Jurkat, Clone E6-1 (cell line): Measurements from ENCODE around the gene SMIM33.

DNA sequence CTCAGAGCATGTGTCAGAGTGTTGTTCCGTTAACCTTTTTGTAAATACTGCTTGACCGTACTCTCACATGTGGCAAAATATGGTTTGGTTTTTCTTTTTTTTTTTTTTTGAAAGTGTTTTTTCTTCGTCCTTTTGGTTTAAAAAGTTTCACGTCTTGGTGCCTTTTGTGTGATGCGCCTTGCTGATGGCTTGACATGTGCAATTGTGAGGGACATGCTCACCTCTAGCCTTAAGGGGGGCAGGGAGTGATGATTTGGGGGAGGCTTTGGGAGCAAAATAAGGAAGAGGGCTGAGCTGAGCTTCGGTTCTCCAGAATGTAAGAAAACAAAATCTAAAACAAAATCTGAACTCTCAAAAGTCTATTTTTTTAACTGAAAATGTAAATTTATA lies 3.4 kb downstream of the EGR1 start:
- RRBS, result no CpG with 5 or more reads among the region's 6 CpGs

DNA sequence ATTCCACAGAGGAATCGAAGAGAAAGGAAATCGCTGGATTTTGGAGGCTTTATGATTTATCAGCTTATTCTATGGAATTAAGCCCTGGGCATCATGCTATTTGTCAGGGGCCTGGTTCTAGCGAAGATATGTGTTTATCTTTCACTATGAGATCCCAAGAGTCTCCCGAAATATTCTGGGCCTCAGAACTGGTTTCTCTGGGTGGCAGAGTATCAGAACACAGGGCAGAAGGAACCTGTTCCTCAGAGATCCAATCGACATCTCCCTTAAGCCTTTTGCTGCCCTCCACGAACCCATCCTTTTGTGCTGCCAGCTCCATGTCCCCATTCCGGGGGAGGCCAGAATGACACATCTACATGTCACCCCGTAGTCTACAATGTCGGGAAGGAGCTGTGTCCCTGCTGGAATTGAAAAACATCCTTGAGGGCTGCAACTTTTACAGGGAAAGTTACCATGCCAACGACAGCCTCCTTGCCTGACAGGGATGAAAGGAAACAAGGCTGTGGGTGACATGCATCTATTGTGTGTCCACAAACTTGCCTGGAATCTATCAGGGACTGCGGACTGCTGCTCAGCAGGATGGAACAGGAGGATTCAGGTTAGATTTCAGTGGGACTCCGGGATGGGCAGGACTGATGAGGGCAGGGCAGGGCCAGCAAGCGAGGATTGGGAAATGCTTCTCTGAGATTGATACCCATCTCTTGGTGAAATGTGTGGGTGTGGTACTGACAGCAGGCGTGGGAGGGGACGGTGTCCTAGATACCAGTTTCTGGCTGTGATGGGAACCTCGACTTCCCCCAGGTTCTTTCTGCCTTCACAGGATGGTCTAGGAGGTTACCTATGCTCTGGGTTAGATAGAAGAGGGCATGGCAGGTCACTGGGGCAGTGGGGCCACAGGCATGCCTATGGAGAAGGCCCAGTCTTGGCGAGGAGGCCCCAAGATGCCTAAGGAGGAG lies 25.4 kb downstream of the EGR1 start:
- RRBS, result no CpG with 5 or more reads among the region's 17 CpGs

DNA sequence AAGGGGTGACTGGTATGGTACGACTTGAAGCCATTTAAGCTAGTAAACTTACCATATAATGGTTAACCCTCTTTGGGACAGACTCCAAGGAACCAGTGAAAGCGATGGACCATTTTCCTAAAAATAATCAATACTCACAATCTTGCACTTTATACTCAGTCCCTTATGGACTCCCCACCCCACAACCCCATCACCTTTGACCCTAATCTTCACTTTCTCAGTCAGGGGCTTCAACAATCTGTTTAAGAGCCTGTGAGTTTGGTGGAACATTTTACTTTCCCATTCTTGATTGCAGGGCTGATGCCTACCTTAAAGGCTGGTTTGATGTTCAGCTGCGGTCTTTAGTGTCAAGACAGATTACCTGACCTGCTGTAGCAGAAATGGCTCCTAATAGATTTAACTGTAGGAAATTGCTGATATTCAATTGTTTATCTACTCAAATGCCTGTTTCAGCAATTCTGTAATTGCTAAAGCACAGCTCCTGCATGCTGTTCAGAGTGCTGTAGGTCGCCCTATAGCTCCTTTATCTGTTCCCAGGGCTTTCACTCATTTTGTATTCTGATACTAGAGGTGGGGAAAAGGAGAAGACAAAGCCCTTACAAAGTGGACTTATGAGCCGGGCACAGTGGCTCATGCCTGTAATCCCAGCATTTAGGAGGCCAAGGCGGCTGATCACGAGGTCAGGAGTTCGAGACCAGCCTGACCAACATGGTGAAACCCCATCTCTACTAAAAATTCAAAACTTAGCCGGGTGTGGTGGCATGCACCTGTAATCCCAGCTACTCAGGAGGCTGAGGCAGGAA lies 8.6 kb upstream of the ETF1 start:
- RRBS, result no CpG with 5 or more reads among the region's 9 CpGs

- RRBS, result no CpG with 5 or more reads among the region's 4 CpGs
These were observed 80.6 kb upstream of the HSPA9 start for GRCh38 chr5:138655782-138656196.

DNA sequence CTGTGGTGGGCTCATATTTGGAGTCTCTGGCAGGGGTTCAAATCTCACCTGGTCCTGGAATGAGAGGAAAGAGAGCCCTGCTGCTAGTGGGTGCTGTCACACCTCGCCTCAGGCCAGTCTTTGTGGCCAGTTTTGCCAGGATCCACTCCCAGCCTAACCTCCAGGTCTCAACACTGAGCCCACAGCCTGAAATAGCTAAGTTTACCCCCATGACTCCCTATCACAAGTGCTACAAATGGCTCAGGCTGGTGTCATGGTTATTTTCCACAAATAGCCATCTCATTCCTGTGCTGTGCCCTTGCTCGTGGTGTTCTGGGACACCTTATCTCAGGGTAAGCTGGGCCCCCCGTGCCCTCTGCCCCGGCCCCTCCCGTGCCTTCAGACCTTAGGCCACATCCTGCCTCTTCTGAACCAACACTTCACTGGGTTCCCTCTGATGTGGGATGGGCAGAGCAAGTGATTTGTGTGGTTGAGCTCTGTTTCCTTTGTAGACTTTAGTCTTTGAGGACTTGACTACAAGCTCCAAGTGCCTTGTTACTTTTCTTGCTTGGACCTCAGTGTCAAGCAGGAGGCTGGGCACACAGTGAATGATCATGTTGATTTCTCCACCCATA lies 84.8 kb upstream of the CTNNA1 start:
- RRBS, result no CpG with 5 or more reads among the region's 5 CpGs

DNA sequence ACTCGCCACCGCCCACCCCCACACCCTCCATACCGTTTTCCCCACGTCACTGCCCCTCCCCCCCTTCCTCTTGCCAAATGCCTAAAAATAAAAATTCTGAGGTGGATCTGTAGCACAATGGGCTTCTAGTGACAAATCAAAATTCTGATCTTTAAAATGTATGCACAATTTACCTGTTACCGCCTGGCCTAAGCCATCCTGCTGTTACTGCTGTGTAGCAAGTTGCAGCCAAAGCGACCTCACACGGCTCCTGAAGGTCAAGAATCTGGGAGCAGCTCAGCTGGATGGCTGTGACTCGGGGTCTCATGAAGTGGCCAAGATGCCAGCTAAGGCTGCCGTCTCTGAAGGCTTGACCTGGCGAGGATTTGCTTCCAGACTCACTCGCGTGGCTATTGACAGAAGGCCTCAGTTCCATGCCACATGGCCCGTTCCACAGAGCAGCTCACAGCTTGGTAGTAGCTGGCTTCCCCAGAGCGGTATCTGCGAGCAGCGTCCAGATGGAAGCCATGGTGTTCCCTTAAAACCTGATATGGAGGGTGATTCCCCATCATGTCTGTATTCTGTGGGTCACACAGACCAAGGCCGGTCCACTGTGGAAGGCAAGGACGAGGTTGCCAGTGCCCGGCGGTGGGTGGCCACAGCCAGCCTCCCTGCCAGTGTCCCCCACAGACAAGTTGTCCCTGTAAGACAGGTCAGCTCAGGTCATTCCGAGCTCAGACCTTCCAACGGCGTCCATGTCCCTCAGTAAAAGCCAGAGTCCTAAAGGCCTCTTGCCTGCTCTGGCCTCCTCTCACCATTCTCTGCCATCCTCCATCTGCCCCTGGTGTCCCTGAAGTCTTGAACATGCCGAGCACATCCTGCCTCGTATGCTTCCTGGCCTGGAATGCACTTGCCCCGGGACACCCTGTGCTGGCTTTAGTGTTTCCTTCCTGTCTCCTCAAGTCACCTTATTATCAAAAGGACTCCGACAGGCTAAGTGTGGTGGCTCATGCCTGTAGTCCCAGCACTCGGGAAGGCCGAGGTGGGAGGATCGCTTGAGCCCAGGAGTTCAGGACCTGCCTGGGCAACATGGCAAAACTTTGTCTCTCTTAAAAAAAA lies 61.1 kb upstream of the LRRTM2 start:
- RRBS, result no CpG with 5 or more reads among the region's 30 CpGs

DNA sequence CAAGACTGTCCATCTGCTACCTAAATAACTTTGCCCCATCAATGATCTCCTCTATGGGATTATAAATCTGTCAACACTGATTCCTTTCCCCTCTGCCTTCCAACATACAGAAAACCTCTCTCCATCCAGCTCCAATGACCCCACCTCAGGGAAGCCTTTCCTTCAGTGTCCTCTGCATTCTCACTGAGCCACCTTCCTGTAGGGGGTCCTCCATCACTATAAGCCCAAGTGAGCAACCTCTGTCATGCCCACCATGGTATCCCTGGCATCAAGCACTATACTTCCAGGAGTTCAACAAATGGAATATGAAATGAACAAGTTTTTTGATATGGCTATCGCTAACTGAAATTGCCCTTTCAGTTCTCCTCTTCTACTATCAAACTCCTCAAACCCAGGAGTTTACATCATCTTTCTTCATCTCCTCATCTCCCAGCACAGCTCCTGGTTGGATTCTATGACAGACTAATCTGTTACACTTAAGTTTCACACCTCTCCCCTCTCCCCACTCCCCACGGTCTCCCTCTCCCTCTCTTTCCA lies 86.8 kb downstream of the SIL1 start:
- RRBS, result no CpG with 5 or more reads among the region's 2 CpGs

- RRBS, result no CpG with 5 or more reads among the region's 16 CpGs
These were observed 2.1 kb downstream of the MATR3 start for GRCh38 chr5:139295527-139296211.

DNA sequence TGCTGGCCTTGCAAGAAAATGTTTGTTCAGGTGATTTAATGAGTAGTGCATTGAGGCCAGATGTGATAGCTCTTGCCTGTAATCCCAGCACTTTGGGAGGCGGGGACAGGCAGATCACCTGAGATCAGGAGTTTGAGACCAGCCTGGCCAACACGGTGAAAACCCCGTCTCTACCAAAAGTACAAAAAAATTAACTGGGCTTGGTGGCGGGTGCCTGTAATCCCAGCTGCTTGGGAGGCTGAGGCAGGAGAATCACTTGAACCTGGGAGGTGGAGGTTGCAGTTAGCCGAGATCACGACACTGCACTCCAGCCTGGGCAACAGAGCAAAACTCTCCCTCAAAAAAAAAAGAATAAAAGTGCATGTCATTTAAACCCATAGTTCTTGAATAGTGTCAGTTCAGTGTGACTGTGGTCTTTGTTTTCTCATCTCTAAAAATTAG lies 13.0 kb upstream of the PAIP2 start:
- RRBS, result no CpG with 5 or more reads among the region's 6 CpGs

DNA sequence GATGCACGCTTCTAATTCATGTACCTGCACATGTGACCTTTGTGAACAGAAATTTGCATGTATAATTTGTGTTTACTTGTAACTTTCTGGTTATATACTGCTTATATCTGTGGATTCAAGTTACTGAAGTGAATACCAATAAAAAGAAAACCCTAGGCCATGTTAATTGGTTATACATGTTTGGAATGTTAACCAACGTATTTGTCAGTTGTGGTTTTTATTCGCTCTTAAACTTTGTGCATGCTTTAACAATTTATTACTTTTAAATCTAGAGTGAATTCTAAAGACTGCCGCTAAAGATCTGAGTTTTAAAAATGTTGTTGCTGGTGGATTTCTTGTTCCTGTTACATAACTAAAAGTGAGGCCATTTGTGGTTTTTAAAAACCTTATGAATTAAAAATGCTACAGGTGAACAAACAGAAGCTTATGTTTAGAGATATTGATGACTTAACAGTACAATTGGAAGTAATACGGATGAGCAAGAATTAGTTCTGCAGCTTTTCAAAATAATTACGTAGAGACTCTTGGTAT lies 11.3 kb upstream of the PAIP2 start:
- RRBS, result no CpG with 5 or more reads among the region's 6 CpGs

GRCh38 chr5:139470684-139471246 lies at the start of gene SMIM33:
Gene SMIM33 (plus strand): TSS chr5:139471004.
- RRBS, result 2% methylated on average over 8 of the region's 10 CpGs

DNA sequence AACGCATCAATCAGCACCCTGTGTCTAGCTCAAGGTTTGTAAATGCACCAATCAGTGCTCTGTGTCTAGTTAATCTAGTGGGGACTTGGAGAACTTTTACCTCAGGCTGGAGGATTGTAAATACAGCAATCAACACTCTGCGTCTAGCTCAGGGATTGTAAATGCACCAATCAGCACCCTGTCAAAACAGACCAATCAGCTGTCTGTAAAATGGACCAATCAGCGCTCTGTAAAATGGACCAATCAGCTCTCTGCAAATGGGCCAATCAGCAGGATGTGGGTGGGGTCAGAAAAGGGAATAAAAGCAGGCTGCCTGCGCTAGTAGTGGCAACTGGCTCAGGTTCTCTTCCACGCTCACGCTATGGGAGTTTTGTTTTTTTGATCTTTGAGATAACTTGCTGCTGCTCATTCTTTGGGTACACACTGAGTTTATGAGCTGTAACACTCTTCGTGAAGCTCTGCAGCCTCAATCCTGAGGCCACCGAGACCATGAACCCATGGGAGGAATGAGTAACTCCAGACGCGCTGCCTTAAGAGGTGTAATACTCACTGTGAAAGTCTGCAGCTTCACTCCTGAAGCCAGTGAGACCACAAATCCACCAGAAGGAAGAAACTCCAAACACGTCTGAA lies 10.8 kb upstream of the UBE2D2 start:
- RRBS, result no CpG with 5 or more reads among the region's 11 CpGs

GRCh38 chr5:139650701-139651709 lies 2.9 kb downstream of the CXXC5 start:
- RRBS, result 11% methylated on average over 5 of the region's 25 CpGs

DNA sequence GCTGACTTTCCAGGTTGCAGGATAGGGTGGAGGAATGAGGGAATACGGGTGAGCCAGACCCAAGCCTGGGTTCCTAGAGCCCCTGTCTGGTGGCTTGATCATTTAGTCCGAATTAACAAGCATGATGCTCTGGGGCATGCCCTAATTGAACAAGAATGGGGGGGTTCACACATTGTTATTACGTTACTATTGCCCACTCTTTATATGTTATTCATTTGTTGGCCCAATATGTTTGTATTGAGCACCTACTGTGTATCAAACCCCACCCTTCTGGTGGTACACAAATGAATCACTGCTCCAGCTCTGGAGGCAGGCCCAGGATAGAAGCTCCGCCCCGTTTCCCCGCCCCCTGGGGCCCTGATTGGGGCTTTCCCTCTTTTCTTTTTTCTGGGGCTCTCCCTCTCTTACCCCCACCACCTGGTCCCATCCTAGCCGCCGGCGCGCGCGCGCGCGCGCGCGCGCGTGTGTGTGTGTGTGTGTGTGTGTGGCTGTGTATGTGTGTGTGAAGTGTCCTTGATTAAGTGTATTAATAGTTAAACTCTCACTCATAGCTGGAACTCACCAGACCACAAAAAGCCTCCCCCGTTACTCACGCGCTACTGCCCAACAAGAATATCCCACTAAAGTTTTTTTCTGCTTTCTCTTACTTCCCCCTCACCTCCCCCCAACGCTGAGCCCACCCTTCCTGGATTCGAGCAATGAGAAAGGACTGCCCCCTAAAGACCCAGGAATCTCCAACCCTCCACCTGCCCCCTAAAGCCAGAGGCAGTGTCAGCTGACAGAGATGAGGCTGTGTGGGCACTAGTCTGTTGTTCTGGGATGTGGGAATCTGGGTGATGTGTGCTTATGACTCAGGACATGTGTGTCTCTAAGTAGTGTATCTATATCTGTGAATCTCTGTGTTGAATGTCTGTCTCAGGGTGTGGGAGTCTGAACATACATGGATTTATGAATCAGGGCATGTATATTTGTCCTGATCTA lies 3.9 kb downstream of the CXXC5 start:
- RRBS, result no CpG with 5 or more reads among the region's 25 CpGs

DNA sequence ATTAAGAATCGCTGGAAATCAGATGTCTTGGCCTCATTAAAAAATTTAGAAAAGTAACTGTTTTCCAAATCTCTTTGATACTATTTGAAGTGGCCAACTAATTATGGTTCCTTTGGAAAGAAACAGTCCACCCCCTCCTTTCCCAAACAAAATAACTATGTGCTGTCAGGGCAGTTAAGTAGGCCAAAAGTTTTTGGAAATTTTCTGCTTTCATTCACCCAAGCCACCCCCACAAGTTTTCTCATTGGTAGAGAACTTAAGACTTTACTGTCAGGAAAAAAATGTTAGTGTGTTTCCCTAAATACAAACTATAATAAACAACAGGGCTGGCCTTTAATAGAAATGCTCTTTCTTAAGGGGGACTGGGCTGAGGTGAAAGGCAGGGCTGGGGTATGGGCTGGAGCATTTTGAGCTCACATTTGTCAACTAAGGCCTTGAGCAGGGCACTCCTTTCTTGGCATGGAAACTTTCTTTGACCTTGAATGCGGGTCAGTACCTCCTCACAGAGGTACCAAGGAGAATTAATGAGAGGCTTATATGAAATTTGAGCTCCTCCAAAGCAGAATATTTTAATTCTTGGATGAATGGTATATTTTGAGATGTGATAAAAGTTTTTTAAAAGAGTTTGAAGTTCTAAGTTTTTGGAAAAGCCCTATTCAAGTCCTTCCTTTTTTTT lies 2.9 kb downstream of the CYSTM1 start:
- RRBS, result no CpG with 5 or more reads among the region's 2 CpGs

GRCh38 chr5:140246381-140246826 lies 56.5 kb downstream of the PFDN1 start:
- RRBS, result no CpG with 5 or more reads among the region's 6 CpGs

DNA sequence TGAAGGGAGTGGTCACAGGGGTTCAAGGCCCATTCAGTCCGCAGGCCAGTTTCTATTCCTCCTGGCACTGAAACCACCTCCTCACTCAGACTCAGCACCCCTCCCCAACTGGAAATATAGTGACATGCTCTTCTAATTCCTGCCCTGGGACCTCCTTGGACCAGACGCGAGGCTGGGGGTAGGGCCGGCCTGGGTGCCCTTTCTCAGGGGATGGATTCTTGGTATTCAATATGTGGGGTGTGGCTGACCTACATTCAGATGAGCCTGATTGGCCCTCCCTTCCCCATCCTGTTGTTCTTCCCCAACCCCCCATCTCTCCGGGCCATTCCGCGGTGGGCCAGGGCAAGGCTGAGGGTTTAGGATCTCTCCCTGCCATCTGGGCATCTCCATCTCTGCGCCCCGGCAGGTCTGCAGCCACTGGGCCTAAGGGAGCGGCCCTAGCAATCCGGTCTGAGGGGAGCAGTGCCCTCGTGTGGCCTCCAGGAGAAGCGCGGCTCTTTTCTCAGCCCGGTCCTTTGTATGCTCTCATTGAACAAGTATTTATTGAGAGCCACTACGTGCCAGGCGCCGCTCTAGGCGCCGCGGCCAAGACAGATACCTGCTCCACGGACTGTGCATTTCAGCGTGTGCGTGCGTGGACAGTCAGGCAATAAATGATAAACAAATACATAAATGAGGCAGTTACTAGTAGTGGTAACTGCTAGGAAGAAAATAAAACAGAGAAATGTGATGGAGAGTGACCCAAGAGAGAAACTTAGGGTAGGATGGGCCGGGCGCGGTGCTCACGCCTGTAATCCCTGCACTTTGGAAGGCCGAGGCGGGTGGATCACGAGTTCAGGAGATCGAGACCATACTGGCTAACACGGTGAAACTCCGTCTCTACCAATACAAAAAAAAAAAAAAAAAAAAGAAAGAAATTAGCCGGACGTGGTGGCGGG lies 2.4 kb upstream of the SLC4A9 start:
- RRBS, result 3% methylated on average over 11 of the region's 38 CpGs

GRCh38 chr5:140363006-140363522 lies 3.1 kb downstream of the SLC4A9 start:
- RRBS, result no CpG with 5 or more reads among the region's 22 CpGs

DNA sequence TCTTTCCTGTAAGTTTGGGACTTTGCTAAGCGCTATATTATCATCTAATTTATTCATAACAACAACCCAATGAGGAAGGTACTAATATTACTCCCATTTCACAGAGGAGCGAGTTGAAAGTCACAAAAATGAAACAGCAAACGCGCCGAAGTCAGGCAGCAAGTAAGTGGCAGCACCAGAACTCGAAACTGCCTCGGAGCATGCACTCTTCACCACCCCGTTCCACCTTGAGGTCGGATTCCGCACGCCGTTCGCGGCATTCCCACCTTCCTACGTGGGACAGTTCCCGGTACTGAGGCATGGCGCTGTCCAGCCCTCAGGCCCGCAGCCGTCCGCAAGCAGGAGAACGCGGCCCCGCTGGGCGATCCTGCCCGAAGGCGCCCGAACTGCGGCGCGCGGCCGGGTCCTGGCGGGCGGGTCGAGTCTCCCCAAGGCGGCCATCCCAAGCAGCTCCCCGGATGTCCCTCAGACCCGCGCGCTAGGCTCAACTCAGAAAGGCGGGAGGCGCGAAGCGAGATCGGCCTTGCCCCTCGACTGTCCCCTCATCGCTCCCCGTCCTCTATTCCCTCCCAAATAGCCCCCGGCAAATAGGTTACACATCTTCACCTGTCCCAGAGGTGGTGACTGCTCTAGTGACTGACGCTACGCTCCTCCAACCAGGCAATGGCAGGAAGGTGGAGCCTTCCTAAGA lies 983 bp upstream of the ANKHD1 start:
- RRBS, result 1% methylated on average over 6 of the region's 51 CpGs

GRCh38 chr5:140523860-140524333 lies 23.6 kb upstream of the EIF4EBP3 start:
- RRBS, result no CpG with 5 or more reads among the region's 2 CpGs